Mononuclear cell (primary cell): ENCODE results near the gene LRMDA.

DNA sequence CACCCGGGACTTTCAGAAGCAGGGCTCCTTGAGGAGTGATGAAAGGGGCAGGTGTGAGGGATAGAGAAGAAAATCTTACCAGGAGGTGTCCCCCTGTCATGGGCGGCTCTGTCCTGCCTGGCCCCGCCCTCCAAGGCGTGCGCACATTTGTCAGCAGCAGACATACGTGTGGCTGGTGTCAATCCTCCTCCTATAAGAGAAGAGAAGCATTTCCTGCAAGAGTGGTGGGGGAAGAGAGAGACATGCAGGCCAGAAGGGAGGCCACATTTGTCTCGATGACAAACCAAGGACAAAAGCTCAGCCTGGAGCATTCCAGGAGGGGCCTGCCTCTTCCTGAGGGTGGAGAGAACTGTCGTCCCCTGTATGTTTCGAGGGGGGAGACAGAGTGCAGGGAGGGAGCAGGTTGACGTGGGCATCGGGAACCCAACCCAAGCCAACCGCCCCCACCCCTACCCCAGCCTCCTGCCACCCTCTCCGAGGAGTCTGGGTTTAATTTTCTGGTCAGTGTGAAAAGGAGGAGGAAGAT, 47.5 kb upstream of the COMTD1 start:
- RRBS: no CpG with 5 or more reads among the region's 13 CpGs

DNA sequence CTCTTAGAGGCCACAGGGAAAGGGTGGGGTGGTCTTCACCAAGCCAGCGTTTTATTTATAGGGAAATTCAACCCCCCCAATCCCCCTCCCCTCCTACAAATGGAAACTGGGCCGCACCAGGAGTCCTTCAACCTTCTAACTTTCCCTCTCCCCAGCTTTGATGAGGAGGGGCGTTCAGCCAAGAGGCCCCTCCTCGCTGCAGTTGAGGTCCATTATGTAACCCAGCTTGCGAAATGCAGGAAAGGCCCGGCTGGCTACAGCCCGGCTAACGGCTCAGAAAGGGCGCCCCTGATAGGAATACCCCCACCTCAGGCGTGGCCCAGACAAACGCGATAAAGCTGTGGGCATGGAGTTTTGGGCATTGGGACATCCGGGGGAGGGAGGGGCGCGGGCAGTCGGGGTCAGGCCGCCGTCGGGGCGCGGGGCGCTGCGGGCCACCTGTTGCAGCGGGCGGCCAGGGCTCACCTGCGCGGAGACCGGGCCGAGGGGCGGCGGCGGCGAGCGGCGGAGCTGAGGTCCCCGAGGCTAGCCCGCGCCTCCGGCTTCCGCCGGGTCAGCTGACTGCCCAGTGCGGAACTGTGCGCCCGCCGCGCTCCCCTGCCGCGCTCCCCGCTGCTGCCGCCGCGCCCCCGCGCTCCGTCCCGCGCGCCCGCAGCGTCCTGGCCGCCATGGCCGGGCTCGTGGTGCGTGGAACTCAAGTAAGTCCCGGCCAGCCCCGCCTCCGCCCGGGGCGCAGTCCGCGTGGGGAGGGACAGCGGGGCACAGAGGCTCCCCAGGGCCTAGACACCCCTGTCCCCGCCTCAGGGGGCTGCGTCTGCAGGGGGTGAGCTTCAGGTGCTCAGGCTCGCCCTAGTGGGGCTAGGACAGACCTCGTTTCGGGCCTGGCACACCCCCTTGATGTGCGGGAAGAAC, at the start of gene LRMDA:
Gene LRMDA, plus strand, starts transcription at position 568 of the 912 bp plus-strand sequence.
- RRBS: 4% methylated on average over 33 of the region's 78 CpGs

DNA sequence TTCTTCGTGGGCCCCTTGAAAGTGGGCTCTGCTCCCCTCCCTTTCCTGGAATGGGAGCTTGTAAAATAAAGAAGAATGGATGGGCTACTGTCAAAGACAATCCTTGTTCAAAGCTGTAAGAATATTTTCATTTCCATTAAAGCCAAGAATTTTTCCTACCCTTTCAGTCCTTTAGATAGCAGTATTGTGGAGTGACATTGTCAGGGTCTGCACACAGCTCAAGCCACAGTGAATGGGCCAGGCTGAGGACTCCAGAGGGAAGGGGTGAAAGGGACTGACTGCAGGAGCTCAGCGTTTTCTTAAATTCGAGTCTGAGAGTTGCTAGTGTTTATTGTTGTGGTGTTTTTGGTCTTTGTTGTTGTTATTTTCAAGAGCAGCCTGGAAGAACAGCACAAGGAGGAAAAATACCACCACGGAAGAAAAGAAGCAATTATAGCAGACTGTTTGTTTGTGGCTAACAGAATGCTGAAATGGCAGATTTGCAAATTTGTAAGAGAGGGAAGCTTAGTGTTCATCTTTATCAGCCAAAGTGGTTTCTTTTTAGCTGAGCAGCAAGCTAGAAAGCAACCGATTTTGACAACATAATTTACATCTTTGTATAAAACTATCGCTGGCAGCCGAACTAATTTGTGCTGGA, 192.0 kb downstream of the LRMDA start:
- RRBS: no CpG with 5 or more reads among the region's 7 CpGs

- RRBS: no CpG with 5 or more reads among the region's 5 CpGs
These were observed 291.7 kb downstream of the LRMDA start for GRCh38 chr10:75723000-75723710.

DNA sequence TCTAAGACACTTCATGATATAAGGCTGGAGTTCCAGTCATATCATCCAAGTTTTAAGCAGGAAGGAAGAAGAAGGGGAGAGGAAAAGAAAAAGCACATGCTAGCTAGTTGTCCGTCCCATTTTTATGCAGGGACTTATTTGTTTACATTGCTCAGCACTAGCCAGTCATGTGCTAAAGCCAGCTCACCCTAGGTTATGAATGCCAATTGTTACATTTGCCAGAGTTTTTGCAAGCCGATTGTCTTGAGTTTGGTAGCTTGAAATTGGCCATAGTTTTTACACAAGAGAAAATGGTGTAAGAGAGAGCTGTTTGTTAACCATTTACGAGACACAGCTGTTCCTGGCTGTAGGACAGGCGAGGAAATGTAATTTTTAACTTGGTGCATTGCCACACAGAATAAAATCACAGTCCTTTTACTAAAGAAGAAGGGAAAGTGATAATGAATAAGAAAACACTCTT, 357.0 kb downstream of the LRMDA start:
- RRBS: no CpG with 5 or more reads among the region's 4 CpGs

GRCh38 chr10:75817527-75818087, 386.2 kb downstream of the LRMDA start:
- RRBS: no CpG with 5 or more reads among the region's 3 CpGs

DNA sequence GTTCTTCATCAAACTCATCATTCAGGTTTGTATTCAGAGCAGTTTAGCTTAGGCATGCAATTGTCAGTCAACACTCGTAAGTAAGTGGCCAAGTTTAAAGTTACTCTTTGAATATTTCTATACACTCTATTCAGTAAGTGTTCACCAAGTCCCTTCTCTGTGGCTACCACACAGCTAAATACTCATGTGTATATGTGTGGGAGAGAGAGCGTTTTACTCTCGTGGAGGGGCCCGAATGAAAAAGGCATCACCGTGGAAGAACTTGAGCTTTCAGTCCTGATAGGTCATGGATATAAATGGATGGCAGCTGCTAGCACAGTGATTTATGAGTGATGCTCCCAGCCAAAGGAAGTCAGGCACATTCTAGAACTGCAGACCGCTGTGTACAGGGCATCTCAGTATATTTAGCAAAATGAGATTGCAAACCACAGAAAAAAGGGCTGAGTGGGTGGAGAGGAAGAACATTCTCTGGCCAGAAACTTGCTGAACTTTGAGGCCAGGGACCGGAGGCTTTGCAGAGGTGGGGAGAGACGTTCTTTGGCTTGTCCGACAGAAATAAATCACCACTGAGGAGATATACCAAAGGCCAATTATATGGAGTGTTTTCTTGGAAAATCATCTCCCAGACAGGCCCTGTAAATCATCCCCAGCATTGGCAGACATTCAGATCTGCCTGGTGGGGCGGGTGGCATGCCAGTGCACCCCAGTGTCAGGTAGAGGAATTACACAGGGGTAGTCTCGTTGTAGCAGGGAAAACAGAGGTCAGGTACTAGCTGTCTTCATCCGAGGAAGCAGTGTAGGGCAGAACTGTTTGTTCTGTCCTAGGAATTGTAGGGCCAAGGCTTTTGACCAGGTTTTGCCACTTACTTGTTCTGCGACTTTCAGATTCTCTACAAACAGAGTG, 655.3 kb downstream of the LRMDA start:
- RRBS: no CpG with 5 or more reads among the region's 13 CpGs

GRCh38 chr10:77296476-77297182, 341.0 kb downstream of the KCNMA1 start:
- RRBS: no CpG with 5 or more reads among the region's 7 CpGs

DNA sequence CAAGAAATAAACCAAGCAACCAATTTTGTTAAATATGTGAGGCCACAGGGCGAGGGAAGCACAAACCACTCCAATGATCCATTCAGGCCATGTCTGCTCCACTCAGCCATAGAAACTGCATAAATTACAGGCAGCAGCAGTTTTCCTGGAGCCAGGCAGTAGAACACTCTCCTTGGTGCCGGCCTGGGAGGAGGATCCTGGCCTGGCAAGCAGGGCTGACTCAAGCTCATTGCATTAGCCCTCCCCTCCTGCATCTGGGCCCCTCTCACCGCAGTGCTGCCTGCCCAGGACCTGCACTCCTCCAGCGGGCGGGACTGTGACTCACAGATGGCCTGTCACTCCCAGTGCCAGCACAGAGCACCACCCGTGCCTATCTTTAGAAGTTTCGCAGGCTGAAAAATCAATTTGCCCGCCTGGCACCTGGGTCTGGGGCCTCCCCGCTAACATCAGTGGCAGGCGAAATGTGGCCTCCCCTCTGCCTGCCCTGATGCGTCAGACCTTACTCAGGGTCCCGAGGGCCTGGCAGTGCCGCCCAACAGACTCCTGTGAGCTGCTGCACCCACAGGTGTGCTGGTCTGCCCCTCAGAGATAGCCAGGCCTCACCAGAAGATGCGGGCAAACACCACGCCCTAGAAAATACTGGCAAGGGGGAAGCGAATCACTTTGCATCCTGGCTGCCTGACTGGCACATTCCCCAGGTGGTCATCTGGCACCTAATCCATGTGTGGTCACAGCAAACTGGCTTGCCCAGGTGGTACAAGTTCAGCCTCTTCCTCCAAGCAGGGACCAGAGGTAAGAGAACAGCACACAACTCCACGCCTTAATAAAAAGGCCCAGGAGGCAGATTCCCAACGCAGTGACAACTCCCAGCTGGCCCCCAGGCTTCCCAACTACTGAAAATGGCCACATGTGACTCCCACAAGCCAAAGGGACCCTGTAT, 123.7 kb downstream of the KCNMA1 start:
- RRBS: no CpG with 5 or more reads among the region's 18 CpGs

GRCh38 chr10:77532943-77533668, 104.5 kb downstream of the KCNMA1 start:
- RRBS: 44% methylated on average over 1 of the region's 7 CpGs

- RRBS: no CpG with 5 or more reads among the region's 7 CpGs
These were observed 50.7 kb downstream of the KCNMA1 start for GRCh38 chr10:77586698-77587596.

DNA sequence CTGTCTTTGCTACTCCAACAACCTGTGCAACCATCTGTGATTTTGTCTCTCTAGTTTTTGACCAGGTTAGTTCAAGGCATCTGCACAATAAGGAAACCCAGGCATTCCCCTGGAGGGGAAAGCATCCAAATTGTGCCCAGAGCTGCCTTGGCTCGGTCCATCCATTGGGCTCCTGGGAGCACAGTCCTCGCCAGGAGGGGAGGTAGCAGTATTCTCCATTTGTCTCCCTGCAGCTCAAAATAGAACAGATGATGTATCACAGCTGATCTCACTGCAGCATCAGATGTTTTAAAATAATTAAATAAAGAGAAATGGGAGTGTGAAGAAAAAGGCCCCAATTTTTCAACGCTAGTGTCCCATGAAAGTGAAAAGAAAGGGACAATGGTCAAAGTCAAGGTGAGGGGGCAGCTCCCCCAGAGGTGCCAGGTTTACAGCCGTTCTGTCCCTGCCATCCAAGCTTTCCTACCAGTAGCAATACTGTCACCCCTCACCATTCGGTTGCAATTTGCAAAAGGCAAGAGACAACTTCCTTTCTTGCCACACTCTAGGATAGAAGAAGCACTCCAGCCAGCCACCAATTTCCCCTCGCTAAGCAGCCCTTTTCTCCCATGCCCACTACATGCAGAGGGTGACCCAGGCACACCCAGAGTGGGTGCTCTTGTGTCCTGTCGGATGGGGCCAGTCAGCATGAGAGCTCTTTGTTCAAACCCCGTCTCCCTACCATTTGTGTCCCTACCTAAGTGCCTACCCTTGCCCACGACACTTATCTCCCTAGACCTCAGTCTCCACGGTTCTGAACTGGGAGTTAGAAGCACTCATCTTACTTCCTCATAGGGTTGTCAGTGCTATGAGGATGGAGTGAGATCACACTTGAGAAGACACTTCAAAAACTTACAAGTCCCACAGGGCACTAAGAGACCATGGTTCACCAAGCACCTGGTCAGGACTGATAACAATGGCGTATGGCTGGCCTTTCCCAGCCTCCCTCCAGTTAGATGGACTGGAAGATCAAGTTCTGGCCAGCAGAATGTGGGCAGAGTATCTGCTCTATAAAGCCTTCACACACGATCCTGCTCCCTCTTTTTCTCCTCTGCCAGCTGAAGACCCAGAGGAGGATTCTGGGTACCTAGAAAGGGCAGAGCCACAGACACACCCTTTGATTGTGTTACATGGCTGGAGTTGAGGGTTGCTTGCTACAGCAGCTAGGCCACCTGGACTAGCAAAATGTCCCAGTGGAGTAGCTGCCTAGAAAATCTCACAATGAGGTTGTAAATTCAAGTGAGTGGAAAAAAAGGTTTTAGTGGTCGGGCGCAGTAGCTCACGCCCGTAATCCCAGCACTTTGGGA, 43.4 kb downstream of the KCNMA1 start:
- RRBS: no CpG with 5 or more reads among the region's 16 CpGs

- RRBS: no CpG with 5 or more reads among the region's 6 CpGs
These were observed 18.3 kb downstream of the KCNMA1 start for GRCh38 chr10:77619309-77619668.

- RRBS: 12% methylated on average over 15 of the region's 53 CpGs
These were observed 73.5 kb upstream of the KCNMA1 start for GRCh38 chr10:77710699-77711822.

DNA sequence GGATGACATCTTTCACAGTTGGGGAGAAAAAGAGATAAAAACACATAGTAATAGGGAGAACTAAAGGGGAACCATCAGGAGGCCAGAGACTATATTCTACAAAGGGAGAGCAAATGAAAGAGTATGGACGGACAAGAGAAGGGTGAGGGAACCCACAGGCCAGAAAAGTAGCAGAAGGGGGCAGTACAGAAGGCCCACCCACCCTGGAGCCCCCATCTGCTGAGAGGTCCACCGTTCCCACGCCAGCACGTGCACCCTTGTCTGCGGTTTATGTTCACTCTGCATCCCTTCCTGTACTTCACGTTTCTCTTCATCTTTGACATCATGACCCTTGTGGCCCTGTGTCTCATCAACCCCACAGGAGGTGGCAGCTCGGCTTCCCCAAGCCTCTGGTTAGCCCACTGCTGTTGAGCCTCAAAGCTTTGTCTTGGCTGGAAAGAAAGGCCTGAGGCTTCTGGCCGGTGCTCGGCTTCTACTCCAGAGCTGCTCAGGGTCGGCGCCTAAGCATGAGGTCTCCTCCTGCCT, 138.1 kb downstream of the DLG5 start:
- RRBS: no CpG with 5 or more reads among the region's 11 CpGs

DNA sequence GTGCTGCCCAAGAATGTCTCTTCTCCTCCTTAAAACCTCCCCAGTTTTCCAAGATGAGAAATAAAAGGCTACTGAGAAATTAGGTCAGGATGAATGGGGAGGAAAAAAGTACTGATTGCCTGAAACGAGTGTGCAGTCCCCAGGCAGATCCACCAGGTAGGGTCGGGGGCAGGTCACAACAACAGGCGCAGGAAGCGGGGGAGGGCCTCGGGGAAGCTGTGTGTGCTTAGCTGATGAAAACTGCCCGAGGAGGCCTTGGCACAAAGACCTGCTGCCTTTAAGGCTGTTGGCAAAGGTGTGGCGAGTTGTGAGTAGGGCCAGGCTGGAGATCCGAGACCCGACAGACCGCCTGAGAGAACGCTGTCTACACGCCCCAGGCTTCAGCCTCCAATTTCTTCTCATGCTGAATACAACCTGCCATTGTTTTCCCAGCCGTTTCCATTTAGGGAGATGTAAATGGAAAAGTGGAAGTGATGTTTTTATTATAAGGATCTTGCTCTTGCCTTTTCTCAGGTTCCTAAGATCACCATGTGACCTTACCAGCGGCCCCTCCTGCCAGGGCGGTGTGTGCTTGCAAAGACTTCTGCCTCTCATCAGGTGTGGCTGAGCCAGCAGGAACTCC, 60.9 kb downstream of the DLG5 start:
- RRBS: no CpG with 5 or more reads among the region's 15 CpGs

DNA sequence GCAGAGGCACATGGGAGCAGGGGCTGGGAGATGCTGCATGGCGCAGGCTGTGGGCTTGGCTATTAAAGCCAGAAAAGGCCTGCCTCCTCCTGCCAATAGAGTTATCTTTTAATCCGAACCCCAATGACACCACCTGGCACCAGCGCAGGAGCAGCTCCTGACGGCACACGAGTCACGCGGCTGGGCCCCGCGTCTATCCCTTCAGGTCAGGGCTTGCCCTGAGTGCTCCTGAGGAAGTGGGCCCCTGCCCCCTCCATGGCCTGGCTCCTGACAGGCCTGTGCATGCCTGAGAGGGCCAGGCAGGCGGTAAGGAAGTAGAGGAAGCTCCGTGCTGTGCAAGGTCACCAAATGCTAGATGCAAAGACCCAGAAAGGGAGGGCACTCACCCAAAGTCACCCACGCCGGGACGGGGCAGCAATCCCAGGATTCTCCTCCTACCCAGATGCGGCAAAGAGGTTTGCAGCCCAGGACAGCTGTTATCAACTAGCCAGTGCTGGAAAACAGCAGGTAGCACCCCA, 28.0 kb downstream of the DLG5 start:
- RRBS: no CpG with 5 or more reads among the region's 15 CpGs

DNA sequence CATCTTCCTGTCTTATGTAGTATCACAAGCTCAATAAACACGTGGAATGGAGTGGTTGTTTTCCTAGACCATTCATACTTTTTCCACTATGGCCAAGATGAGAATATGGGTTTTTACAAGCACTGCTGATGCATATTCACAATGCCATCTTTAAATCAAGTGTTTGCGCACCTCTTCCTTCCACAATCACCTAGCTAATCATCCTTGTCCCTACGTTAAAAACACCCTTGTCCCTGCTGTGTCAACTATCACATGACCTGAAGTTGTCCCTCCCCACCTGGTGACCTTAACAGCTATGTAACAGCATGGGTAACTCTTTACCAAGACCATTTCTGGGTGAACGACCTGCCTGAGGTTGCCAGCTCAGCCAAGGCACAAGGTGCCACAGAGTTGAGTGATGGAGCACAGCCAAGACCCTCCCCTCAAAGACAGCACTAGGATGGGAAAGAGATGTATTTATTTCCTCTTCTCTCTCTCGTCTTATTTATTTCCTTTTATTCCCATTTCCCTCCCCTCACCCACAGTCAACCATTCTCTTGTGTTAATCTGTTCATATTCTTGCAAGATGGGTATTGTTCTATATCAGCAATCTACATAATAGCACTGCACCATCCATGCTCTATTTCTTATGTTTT, 21.1 kb downstream of the DLG5 start:
- RRBS: no CpG with 5 or more reads among the region's 5 CpGs

DNA sequence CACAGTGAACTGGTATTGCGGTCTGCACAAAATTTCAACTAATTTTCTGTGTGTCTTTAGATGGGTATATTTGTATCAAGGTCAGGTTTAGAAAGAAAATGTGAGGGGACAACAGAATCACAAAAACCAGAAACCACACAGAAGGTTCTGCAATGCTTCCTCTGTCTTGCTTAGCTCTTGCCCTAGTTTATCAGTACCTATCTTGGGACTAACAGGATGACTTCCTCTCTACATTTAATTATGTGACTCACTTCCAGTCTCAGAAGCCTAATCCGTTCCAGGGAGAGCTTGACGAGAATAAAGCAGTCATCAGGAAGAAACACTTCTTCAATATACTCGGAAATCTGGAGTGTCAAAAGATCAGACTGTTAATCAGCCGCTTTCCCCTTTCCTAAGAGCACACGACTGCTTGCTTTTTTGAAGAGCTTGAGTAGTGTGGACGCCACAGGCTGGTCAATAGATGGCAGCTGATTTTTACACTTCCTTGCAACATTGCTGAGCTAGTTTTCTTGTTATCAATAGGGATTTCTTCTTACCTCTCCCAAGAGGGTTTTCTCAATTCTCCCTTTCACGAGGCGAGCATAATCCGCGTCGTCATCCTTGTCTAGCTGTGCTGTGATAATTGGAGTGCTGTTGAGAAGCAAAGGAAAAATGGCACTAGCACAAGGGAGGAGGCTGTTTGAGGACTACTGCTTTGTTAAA, 45.5 kb downstream of the POLR3A start:
- RRBS: no CpG with 5 or more reads among the region's 12 CpGs

DNA sequence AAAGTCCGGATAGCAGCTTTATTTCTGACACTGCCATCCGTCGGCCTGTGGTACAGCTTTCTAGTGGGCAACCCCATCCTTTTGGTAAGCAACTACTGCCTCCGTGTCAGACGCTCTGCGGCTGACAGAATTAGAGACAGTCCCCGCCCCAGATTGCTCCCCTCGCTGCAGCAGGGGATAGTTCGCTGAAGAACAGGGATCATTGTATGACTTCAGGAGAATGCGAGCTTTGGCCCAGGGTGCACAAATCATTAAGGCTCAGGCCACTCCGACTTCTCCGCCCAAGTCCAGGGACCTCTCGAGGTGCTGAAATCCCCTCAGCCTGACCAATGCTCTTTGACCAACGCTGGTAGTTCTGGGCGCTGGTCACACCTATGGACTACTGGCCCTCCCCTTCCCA, 447 bp downstream of the POLR3A start:
- RRBS: 21% methylated on average over 1 of the region's 15 CpGs